Renal cortical epithelial cell (primary cell): ENCODE measurements around the gene TLR6.

- RRBS = no CpG with 5 or more reads among the region's 12 CpGs
Observed at GRCh38 chr4:38610904-38611579, 53.0 kb upstream of the KLF3 start.

- RRBS = no CpG with 5 or more reads among the region's 6 CpGs
Observed at GRCh38 chr4:38671627-38672088, 7.7 kb downstream of the KLF3 start.

- RRBS = 13% methylated on average over 3 of the region's 12 CpGs
Observed at GRCh38 chr4:38672089-38672823, 8.3 kb downstream of the KLF3 start.

- RRBS = no CpG with 5 or more reads among the region's 4 CpGs
Observed at GRCh38 chr4:38673554-38674107, 9.6 kb downstream of the KLF3 start.

GRCh38 chr4:38691062-38692042 is 27.4 kb downstream of the KLF3 start:
- RRBS = no CpG with 5 or more reads among the region's 11 CpGs

DNA sequence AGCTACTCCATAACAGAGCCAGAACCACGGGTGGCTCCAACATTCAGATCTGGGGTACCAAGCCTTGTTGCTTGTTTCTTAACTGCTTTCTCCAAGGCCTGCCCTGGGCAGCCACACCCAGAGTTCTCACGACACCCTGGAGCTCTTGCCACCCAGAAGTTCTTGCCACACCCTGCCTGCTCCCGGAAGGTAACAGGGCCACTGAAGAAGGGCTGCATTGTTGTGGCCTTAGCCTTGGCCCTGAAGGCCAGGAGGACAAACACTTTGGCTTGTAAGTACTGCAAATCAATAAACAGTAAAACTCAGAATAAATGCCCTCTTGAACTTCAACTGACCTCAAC is 54.3 kb downstream of the TLR10 start:
- RRBS = no CpG with 5 or more reads among the region's 3 CpGs

DNA sequence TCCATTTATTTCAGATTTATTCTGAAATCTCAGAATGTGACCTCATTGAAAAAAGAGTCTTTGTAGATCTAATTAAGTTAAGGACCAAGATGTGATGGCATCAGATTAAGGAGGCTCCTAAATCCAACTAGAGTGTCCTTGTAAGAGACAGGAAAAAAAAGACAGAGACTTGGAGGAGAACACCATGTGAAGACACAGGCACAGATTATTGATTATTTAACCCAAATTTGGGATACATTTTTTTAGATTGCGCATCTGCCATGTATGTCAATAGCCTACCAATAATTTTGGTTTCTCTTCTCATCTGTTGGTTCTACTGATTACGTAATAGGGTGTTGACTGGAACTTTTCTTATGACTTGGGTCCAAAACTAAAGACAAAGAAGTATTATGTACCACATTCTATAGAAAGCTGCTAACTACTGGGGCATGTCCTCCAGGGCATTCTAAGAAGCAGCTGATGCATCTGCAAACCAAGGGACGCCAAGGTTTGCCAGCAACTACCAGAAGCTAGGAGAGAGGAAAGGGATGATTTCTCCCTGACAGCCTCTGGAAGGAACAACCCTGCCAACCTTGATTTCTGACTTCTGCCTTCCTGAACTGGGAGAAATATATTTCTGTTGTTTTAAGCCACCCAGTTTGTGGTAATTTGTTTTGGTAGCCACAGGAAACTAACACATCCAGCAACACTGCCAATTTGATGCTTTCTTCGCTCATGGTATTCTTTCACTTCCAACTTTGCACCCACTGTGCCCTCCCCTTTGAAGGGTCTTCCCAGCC is 15.7 kb upstream of the TLR1 start:
- RRBS = no CpG with 5 or more reads among the region's 4 CpGs

DNA sequence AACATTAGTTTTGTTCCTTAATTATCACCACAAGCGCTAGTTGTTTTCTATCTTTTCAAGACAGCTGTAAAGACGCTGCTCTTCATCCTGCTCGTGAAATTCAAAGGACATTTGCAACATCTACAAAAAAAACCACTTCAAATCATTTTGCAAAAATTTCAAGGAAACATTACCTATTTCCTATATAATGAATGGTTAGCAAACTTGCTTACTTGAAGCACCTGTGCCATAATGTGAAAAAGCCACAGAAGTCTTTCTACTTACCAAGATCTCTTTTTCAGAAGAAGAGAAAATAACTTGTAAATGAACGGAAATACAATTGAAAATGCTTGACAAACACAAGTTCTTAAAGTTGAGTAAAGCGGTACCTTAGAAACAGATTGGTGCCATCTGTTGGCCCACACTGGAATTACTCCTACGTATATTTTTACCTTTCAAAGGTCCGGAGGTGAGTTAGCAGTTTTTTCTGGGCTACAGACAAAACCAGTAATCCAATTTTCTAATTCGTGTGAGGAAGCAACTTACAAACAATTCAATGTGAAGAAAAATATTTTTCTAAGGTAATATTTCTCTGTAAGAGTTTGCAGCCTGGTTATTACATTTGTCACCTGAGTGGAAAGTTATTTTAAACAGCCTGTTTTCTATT is at the start of gene TLR6:
Gene TLR6, minus strand, starts transcription at position 321 of the 646 bp plus-strand sequence.
- RRBS = no CpG with 5 or more reads among the region's 8 CpGs

DNA sequence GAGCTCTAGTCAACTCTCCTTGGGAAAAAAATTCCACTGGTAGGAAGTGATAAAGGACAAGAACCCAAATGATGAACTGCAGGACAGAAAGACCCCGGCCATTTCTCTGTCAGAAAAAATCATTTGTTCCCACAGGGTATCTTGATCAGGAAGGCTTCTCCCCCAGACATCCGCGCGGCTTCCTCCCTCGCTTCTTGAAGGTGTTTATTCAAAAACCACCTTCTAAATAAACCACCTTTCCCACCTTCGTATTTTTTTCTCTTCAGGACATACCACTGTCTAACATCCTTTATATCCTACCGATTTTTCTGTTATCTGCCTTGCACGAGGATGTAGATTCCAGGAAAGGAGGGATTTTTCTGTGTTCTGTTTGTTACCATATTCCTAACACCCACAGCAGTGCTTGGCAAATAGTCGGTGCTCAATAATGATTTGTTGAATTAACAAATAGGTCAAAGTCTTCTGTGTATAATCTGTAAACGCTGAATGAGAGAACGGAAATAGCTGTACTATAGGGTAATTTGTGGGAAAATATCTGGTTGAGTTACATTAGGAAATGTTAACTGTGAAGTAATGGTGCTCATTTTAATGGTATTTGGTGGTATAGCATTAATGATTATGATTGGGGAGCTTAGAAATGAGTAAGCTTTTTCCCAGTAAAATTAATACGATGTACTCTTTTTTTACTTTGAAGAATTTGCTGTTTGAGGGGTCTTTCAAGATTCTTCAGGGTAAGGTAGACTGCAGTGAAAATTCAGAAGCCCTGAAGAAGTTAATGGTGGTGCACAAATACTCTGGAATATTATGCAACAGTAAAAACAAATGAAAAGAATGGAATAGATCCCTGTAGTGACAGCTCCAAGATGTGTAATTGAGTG is 81.5 kb downstream of the TMEM156 start:
- RRBS = no CpG with 5 or more reads among the region's 12 CpGs

DNA sequence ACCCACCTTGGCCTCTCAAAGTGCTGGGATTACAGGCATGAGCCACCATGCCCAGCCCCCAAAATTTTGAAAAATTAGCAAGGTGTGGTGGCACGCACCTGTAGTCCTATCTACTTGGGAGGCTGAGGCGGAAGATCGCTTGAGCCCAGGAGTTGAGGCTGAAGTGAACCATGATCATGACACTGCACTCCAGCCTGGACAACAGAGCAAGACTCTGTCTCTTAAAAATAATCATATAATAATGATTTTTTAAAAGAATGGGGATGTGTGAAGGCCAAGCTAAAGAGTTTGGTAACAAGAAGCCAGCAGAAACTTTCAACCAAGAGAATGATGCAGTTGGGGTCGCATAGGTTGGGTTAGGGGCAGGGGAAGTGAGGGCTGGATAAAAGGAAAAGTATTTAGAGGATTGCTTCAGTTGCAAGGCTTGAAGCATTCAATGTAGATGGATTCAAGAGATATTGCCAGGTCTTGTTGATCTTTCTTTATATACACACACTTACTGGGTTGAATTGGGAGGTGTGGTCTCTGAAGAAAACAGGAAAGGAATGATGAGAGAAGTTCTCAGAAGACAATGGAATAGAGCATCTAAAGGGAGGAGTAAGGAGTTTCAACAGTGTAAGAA is 55.2 kb downstream of the KLHL5 start:
- RRBS = no CpG with 5 or more reads among the region's 4 CpGs

DNA sequence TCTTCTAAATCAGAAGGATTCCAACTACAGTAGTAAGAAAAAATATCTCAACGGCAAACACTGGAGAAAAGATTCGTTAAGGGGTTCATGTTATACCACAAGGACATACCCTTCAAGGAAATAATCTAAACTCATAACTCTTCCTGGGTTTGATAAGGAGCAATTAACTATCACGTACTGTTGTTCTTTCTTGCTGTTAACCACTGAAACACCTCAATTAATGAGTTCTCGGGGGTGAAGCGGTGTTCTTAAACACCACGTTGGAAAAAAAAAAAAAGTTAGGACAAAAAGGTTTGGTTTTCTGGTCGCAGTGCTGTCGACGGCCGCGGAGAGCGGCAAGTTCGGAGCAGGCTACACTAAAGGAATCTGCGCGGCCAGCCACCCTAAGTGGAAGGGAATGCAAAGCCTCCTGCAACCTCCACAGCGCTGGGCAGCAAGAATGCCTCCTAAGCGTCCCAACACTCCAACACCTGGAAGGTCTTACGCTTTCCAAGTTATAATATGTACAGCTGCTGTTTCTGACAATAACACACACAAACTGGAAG is 1.3 kb downstream of the SMIM14 start:
- RRBS = no CpG with 5 or more reads among the region's 18 CpGs

GRCh38 chr4:40199428-40199809 is 2.6 kb downstream of the RHOH start:
- RRBS = no CpG with 5 or more reads among the region's 5 CpGs

- RRBS = no CpG with 5 or more reads among the region's 13 CpGs
Observed at GRCh38 chr4:40213949-40214999, 17.4 kb downstream of the RHOH start.

GRCh38 chr4:40284138-40284643 is 50.9 kb upstream of the CHRNA9 start:
- RRBS = no CpG with 5 or more reads among the region's 13 CpGs

GRCh38 chr4:40289316-40290165 is 45.6 kb upstream of the CHRNA9 start:
- RRBS = no CpG with 5 or more reads among the region's 9 CpGs

GRCh38 chr4:40311750-40312518 is 23.2 kb upstream of the CHRNA9 start:
- RRBS = no CpG with 5 or more reads among the region's 12 CpGs

DNA sequence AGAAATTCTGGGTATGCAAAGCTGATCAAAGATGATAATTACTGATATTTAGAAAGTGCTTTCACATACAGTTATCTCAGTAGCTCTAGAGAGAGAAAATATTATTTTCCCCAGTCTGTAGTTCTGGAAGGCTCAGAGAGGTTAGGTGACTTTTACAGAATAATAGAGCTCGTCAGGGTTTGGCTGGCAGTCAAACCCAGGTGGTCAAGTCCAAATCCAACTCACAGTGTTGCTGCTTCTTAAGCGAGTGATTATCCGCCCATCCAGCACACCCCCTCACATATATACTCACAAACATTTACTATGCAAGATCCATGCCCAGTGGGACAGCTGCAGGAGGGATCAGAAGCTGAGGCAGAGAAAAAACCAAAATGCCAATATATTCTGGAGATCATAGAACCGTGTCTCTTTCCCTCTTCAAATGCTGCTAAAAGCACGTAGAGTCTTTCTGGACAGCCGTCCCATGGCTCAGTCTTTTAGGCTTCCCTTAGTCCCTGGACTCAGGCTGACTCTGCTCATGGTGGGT is 522 bp upstream of the CHRNA9 start:
- RRBS = no CpG with 5 or more reads among the region's 6 CpGs

DNA sequence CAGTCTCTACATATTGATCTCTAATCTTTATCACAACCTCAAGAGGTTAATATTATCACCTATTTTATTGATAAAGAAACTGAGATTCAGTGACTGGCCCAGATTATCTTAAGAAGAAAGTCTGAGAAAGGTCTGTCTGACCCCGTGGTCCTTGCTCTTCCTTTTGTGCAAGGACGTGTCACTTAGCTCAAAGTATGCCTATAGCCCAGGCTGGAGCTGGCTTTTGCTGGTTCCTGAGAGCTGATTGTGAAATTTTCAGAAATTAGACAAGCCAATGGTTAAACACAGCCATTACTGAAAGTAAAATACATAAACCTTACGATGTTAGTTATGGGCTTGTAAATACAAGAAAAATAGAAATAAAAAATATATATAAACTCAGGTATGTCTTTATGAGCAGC is 70.0 kb downstream of the CHRNA9 start:
- RRBS = no CpG with 5 or more reads among the region's 3 CpGs

DNA sequence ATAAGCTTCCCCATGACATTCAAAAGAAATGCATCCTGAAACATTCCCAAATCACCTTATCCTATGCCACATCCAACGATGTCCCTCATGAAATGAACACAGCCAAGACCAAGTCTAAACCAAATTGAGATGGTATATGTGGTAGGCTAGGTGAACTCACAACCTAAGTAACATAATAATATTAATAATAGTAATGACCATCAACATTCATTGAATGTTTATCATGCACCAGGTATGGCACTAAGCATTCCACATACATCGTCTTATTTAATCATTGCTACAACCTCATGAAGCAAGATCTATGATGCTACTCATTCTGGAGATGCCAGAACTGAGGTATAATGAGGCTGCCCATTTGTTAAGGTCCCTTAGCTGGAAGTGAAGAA is 137.8 kb downstream of the CHRNA9 start:
- RRBS = no CpG with 5 or more reads among the region's 2 CpGs

DNA sequence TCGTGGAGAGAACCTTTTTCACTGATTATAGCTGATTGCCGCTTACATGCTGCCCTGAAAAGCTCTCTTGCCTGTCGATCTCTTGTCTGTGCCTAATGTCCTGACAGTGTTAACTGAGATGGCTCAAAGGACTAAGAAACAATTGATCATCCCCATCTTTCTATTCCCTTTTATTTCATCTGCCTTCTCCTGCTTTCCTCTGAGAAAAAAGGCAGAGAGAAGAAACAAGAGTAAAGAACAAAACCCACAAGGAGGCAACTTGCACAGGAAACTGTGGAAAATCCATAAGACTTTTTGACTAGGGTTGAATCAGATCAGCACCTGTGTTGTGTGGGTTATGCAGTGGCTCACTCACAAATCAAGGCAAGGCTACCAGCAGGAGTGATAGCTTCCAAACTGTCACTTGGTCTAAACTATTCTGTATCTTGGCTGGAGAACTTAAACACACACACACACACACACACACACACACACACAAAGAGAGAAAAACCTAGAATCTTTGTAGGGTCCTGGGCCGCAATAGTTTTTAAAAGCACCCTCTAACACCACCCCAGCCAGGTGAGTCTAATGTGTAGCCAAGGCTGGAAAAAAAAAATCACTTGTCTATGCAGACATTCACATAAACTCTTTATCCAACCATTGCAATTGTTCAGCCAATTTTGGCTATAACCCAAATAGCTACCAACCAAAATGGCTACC is 133.6 kb downstream of the RBM47 start:
- RRBS = no CpG with 5 or more reads among the region's 4 CpGs